Gastrocnemius medialis (tissue), 3 donors: ENCODE measurements around the gene TPT1.

- PRO-cap = no peak
- RAMPAGE, long total RNA, 3 experiments = no peak in any of the 3 experiments
Observed at GRCh38 chr13:42060562-42061345, 12.3 kb downstream of the DGKH start.

- PRO-cap = no peak
- RAMPAGE, long total RNA, 3 experiments = no peak in any of the 3 experiments
Observed at GRCh38 chr13:42087309-42087996, 39.0 kb downstream of the DGKH start.

GRCh38 chr13:42303344-42304147 lies 31.6 kb downstream of the AKAP11 start:
- PRO-cap = no peak
- RAMPAGE, long total RNA, 3 experiments = no peak in any of the 3 experiments

GRCh38 chr13:43036827-43037438 lies 13.5 kb downstream of the DNAJC15 start:
- PRO-cap = no peak
- RAMPAGE, long total RNA, 3 experiments = no peak in any of the 3 experiments

- PRO-cap = no peak
- RAMPAGE, long total RNA, 3 experiments = no peak in any of the 3 experiments
Observed at GRCh38 chr13:44052302-44053382, 108.4 kb downstream of the SMIM2 start.

DNA sequence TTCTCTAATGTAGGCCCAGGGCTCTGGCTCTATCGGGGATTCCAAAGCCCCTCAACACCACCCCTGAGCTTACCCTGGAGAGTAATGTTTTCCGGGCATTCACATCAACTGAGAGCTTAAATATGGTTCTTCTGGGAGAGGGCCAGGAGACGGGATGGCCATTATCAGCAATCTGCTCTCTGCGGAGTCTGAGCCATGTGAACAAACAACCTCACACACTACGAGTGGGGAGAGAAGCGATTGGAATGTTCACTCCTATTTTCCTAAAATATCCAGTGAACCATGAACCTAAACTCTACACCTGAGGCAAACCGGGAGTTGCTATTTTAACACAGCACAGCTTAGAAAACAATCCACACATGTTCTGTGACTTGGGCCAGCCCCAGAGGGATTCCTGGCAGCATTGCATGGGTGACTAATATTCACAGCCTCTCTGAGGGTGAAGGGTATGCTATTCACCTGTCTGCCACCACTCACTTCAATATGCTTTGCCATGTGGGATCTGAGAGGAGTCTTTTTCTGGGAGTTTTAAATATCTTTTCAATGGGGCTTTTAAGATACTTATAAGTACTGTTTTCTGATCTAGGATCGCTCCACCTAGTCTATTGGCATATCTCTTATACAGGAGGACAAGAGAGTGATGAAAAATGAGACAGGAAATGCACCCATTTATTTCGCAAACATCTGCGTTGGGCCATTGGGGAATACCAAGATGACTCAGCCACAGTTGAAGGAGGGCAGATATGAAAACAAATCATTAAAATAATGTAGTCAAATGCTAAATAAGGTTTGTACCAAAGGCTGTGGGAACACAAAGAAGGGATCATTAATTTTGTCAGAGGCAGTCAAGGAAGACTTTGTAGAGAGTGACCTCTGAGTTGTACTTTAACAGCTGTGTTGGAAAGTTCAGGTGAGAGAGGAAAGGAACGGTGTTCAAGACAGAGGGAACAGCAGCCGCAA lies 72.5 kb upstream of the SERP2 start:
- PRO-cap = no peak
- RAMPAGE, long total RNA, 3 experiments = start-site peak on the plus strand in 1 of 3 experiments, centred at position 813 of the sequence, 8 reads per replicate

DNA sequence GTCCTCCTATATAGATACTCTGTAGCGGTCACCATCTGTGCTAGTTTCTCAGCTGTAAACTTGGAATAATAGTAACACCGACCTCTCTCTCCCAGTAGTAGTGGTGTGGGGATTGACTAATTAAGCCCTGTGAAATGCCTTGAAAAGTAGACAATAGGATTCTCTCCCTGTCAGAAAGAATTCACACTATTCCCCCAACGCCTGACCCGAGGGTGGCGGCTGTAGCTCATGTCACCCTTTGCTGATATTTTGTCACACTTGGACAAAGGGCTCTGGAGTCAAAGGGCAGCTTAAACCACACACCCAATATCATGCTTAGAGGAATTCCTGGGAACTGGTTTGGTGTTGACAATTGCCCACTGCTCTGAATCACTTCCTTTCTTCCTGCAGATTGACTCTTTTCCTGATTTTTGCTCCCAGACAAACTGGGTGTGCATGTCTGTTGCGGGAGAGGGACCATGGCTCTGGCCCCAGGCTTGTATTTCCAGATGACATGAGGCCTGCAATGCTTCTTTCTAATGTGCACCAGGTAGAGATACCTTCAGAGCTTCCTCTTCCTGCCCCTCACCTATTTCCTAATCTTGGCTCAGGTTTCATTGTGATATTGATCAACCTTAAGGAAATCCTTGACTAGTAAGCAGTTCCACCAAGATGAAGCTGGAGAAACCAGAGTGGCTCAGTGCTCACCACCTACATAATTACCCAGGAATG lies 9.0 kb upstream of the SERP2 start:
- PRO-cap = no peak
- RAMPAGE, long total RNA, 3 experiments = no peak in any of the 3 experiments

DNA sequence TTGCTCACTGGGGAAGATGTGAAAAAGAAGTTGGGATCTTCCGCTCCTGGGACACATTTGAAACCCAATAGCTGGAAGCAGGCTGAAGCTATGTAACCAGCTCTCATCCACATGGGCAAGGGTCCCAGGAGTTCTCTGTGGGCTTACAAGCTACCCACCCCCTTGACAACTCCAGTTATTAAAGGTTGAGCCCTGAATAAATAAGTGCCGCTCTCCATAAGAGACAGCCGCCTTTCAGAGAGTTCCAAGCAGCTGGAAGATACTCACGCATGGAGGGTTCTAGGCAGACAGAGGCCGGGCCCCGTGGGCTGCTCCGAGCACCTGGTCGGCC lies 22.9 kb downstream of the SERP2 start:
- PRO-cap = no peak
- RAMPAGE, long total RNA, 3 experiments = no peak in any of the 3 experiments

- PRO-cap = no peak
- RAMPAGE, long total RNA, 3 experiments = no peak in any of the 3 experiments
Observed at GRCh38 chr13:44412284-44412666, 38.7 kb downstream of the SERP2 start.

DNA sequence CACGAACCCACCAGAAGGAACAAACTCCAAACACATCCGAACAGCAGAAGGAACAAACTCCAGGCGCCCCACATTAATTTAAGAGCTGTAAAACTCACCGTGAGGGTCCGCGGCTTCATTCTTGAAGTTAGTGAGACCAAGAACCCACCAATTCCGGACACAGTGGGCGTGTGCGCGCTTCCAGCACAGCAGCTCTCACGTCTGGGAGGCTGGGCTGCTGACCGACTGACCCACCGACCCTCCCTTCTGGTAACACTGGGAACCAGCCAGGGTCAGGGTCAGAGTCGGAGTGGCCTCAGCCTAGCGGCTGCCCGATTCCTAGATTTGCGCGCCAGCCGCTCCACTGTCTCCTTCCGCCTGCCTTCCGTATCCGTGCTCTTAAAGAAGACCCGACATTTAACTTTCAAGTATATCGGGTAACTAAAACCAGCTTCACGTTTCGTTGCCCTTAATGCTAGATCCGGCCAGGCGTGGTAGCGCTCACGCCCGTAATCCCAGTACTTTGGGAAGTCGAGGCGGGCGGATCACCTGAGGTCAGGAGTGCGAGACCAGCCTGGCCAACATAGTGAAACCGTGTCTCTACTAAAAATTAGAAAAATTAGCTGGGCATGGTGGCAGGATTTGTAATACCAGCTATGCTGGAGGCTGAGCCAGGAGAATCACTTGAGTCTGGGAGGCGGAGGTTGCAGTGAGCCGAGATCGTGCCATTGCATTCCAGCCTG lies 41.1 kb downstream of the SERP2 start:
- PRO-cap = no peak
- RAMPAGE, long total RNA, 3 experiments = no peak in any of the 3 experiments

DNA sequence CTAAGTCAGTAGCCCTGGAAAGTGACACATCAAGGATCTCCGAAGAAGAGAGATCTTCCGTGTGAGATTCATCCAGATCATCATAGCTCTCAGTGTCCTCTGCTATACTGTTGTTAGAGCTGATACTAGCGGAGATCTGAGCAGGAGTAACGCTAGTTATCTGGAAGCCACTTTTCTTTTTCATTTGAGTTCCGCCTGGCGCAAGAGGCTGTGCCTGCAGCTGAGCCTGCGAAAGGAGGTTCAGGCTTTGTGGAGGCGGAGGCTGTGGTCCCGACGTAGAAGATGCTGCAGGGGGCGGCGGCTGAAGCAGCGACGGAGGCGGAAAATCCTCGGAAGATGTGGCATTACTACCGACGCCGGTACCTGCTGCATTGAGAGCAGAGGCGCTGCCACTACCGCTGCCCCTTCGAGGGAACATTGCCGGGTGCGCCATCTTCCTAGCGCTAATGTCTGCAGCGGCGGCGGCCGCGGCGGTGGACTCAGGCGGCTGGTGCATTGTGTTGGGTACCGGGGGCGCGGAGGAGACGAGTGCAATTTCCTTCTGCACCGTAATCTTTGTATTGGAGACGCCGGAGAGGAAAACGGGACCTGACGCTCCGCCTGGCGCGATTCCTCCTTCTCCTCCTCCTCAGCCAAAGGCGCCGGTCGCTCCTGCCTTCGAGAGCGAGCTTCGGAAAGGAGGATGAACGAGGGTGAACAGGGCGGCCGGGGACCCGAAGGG lies 391 bp downstream of the TSC22D1 start:
- PRO-cap = no peak
- RAMPAGE, long total RNA, 3 experiments = no peak in any of the 3 experiments

DNA sequence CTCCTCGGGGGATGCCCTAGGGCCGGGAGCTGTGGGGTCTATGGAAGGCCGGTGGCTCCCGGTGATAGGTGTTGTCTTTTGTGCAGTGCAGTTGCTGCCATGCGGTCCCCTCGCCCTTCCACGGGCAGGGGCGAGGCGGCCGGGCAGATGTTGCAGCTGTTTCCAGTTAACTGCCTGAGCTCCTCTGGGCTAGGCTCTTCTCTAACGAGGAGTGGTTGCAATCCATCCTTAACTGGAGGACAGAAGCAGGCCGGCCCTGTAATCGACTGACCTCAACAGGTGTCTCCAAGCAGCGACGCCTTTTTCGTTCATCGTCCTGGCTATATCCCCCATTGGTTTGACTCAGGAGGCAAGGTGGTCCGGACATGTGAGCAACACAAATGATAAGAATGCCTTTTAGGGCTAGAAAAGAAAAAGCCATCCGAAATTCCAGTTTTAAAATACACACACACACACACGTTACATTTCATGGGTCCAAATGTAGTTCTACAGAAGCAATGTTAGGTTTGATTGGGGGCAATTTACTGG lies 1.9 kb upstream of the TSC22D1 start:
- PRO-cap = bidirectional peak, plus-strand start at position 332 of the sequence, minus-strand start at position 203 of the sequence
- RAMPAGE, long total RNA, 3 experiments = no peak in any of the 3 experiments

DNA sequence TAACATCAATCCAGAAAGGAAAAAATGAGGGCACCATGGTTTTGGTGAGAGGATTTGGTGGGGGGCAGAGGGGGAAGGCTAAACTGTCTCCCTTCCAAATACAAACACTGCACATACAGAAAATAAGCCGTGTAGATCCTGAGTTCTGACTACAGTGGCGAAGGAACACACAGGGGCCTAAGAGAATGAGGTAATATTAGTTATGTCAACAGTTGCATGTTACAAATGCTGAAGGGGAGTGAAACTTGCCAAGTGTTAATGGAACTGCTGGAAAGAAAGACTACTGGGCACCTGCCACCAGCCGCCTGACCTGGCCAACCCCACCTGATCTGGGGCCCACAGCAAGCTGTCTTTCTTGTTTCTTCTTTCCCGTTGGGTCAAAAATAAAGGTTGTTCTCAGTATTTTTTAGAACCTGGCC lies 183.8 kb upstream of the TSC22D1 start:
- PRO-cap = unidirectional peak, minus-strand start at position 156 of the sequence
- RAMPAGE, long total RNA, 3 experiments = no peak in any of the 3 experiments

DNA sequence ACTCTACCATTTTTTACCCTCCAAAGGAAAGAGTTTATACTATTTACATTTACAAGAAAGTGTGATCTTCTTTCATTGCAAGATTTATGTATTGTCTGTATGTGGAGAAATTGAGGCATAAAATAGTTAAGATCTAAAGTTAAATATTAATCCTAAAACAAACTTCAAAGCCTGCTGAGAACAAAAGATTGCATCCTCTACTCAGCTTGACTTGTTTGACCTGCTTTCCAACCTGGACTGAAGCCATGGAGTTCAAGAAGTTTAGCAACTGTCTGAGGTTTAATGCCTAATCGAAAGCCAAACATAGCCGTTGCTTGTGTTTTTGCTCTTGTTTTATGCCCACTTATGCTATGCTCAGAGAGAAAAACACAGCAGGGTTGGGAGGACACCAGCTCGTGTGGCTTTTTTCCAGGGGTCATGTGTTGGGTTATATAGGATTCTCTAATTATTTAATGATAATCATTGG lies 135.7 kb downstream of the NUFIP1 start:
- PRO-cap = no peak
- RAMPAGE, long total RNA, 3 experiments = no peak in any of the 3 experiments

DNA sequence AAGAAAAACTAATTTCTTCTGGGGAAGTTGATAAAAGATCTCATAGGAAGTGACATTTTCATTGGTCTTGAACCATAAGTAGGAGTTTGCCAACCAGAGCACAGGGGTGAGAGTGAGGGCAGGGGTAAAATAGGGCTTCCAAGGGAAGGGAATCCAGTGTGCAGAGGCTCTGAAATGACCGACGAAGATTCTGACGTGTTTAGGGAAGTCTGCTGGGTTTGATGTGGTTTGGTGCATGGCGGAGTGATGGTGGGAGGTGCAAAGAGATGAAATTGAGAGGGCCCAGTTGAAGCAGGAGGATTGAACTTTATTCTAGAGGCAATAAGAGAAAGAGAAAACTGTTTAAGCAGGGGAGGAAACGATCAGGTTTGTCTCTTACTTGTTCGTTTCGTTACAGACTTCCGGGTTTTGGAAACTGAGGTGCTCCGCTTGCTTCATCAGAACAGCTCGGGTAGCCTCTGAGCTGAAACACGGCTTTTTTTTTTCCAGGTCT lies 659 bp upstream of the GTF2F2 start:
- PRO-cap = no peak
- RAMPAGE, long total RNA, 3 experiments = no peak in any of the 3 experiments

- PRO-cap = no peak
- RAMPAGE, long total RNA, 3 experiments = no peak in any of the 3 experiments
Observed at GRCh38 chr13:45130499-45130993, 10.2 kb downstream of the GTF2F2 start.

GRCh38 chr13:45325530-45326215 lies 15.3 kb downstream of the TPT1 start:
- PRO-cap = bidirectional peak, plus-strand start at chr13:45325943, minus-strand start at chr13:45325853
- RAMPAGE, long total RNA, 3 experiments = no peak in any of the 3 experiments

GRCh38 chr13:45337471-45337765 lies 3.6 kb downstream of the TPT1 start:
- PRO-cap = no peak
- RAMPAGE, long total RNA, 3 experiments = no peak in any of the 3 experiments

DNA sequence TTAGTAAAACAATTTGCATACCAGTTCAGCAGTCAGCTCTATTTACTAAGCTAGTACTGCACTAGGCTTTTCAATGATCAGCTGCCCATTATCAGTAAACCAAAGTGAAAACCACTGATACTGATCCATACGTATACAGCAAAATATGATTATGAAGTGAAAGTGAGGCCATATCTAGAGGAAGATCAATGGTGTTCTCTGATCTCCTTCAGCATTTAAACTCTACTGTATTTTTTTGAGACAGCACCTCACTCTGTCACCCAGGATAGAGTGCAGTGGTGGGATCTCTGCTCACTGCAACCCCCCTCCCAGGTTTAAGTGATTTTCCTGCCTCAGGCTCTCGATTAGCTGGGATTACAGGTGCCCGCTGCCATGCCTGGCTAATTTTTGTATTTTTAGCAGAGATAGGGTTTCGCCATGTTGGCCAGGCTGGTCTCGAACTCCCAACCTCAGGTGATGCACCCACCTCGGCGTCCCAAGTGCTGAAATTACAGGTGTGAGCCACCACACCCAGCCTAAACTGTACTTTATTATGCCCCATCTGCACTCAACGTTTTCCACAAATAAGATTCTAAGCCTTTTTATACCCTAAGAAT lies 3.0 kb downstream of the TPT1 start:
- PRO-cap = no peak
- RAMPAGE, long total RNA, 3 experiments = no peak in any of the 3 experiments

GRCh38 chr13:45341049-45342095 lies at the start of gene TPT1:
TSS of gene TPT1 (minus strand) at chr13:45341183.
- PRO-cap = bidirectional peak, plus-strand start at chr13:45341650, minus-strand start at chr13:45341183; bidirectional peak, plus-strand start at chr13:45341943, minus-strand start at chr13:45341833
- RAMPAGE, long total RNA, 3 experiments = start-site peak on the plus strand in 3 of 3 experiments, at chr13:45341396-45341609 at its widest, 6 to 19 reads per replicate; start-site peak on the minus strand in 3 of 3 experiments, at chr13:45341055-45341246 at its widest, 11,490 to 22,057 reads per replicate